ENCODE measurements around the gene METTL4.

GRCh38 chr18:136311-136934 lies 21.9 kb upstream of the USP14 start:
- PRO-cap = no peak

DNA sequence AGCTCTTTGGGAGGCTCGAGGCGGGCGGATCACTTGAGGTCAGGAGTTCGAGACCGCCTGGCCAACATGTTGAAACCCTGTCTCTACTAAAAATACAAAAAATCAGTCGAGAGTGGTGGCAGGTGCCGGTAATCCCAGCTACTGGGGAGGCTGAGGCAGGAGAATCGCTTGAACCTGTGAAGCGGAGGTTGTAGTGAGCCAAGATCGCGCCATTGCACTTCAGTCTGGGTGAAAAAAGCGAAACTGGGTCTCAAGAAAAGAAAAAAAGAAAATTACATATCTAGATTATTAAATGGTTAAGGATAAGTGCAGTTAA lies 1.7 kb downstream of the USP14 start:
- PRO-cap = no peak

DNA sequence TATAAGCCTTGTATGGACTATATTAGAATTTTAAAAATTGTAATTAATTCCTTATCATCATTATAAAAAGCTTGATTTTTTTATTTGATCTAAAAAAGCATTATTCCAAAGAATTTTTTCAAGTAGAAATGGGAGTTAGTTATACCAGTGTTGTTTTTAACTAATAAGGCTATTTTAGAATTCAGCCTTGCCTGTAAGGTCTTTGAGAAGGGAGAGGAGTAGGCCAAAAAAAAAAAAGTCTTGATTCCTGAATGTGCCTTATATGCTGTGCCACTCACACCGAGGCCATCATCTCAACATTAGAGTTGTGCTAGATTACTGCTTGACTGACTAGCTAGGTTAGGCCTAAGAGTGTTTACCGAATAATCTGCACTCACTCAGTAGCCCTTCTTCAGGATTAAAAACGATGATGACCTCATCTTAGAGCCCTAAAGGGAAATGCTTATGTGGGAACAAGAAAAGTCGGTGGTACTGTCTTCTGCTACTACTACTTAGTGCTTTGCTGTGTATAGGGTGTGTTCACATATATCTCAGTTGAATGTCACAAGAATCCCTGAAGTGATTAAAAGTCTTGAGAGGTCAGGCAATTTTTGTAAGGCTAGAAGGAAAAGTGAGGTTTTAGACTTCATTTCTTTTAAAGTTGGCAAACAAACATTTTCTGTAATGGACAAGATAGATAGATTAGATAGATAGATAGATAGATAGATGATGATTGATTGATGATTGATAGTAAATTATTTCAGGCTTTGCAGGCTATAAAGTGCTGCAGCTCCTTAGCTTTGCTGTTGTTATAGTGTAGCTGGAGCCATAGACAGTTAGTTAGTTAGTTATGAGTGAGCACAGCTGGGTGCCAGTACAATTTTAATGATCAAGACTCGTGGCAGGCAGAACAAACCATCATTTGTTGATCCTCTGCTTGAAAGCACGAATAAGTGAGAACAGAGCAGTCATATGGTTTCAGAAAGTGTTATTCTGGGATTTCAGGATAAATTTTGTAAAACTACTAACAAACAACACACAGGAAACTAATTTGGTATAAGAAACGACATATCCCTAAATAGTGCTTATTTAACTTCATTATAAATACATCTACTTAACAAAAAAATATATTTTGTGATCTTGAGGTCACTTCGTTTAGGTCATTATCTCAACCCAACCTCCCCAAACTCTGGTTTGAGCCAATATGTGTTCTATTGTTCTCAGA lies 54.2 kb downstream of the THOC1 start:
- PRO-cap = no peak

- PRO-cap = no peak
Measured at GRCh38 chr18:346268-347251, 78.7 kb upstream of the THOC1 start.

DNA sequence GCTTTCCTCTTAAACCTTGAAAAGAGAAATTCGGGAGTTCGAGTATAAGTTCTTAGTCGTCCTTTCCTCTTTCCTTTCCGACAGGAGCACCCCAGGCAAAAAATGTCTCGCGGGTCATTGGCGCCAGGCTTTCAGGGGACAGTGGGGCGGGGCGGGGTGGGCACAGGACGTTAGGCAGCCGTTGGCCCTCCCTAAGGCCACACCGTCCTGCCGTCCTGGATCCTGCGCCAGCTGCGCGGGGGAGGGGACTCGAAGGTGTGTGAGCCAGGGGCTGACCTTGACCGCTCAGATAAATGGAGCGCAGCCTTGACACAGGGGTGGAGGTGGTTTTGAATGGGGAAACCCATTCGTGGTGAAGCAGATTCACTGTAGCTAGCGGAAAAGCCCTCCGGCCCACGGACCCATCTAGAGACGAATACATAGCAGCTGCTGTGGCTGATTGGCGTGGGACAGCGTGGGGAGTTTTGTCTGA lies 1.1 kb downstream of the TYMS start:
- PRO-cap = no peak

GRCh38 chr18:727305-728245 lies 15.1 kb upstream of the ENOSF1 start:
- PRO-cap = no peak

DNA sequence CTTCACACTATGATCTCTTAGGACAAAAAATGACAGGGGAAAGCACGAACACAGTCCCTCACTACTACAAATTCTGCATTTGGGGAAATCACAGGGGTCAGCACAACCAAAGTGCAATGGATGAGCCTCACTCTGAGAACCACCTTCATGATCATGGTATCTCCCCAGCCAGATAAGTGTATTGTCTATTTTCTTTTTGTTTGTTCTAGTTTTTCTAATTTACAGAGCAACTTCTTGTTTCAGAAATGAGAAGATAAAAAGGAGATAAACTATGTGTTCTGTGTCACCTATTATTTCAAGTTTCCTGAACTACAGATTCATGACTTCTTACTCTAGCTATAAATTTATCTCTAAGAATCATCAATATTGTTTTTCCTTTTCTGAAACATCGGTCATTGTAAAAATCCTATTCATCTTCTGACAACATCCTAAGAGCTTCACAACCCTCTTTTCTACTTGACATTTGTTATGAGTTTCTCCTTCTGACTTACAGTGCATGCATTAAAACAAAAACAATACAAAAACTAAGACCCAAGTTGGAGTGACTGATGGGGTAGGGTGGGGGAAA lies 14.0 kb downstream of the YES1 start:
- PRO-cap = no peak

- PRO-cap = no peak
Measured at GRCh38 chr18:810139-811179, 1.6 kb downstream of the YES1 start.

DNA sequence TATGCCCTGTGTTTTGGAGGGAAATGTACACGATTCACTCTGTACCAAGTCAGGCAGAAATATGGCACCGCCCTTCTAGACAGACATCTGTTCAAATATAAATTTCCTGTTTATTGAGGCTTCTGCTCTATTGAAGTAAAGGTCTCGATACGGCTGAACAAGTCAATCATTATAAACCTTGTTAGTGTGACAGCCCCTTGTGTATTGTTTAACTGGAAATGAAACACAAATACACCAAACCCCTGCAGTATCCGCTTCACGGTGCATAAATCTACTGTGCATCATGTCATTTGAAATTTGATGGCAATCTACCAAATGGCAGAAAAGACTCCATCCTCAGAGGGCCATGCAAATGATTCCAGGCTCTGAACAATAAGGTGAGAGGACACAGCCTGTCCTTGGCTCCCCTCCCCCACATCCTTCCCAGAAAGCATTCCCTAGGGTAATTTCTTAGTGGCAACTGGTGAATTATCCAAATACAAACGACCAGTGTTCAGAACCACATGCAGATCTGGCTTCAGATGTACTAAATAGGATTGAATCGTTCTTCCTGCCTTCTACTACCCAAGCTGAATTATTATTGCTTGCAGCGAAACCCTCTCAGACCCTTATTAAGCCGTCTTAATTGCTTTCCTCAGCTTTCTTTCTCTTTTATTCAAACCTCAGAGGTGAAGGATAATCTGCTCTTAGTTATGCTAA lies 80.6 kb downstream of the ADCYAP1 start:
- PRO-cap = no peak

DNA sequence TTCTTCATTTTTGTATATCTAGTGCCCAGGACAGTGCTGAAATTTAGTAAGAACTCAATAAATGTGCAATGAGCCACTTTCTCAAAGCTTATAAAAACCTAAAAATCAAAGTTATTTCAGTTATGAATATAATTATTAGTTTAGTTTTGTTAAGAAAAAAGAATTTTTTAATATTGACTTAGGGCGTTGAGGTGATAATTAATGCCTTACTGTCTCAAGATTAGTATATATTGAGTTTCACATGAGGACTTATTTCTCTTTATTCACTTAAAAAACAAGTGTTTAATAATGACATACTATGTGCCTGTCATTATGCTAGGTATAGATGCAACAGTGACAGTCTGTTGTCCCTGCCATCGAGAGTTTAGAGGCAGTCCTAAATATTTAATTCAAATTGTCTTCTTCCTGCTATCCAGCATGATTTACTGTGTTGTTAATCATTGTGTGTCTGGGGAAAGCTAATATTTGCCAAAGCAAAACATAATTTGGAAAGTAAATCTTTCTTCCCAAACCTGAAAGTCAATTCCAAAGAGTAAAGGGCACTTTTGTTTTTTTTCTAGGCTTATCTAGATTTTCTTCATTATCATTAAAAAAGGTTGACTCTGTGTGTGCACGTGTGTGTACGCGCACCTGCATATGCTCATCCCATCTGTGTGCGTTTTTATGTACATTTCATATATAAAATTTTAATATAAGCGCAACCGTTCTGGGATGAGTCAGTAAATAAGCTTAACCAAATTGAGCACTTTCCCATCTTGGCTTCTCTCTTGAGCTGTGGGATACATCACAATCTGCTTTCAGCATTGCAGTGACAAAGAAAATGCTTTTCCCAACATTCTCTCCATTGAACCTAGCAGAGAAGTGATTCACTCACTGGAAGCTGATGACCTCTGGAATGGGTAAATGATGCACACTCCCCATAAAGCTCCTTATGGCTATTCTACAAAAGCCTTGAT lies 488.2 kb downstream of the ADCYAP1 start:
- PRO-cap = no peak

GRCh38 chr18:1522148-1522387 lies 617.4 kb downstream of the ADCYAP1 start:
- PRO-cap = no peak

GRCh38 chr18:2570653-2571774 lies at the start of gene METTL4:
Gene METTL4, minus strand, starts transcription at chr18:2571505.
- PRO-cap = bidirectional peak, plus-strand start at chr18:2570857, minus-strand start at chr18:2570757; bidirectional peak, plus-strand start at chr18:2571050, minus-strand start at chr18:2570993; bidirectional peak, plus-strand start at chr18:2571563, minus-strand start at chr18:2571503

GRCh38 chr18:2637395-2637806 lies 18.1 kb upstream of the SMCHD1 start:
- PRO-cap = no peak

DNA sequence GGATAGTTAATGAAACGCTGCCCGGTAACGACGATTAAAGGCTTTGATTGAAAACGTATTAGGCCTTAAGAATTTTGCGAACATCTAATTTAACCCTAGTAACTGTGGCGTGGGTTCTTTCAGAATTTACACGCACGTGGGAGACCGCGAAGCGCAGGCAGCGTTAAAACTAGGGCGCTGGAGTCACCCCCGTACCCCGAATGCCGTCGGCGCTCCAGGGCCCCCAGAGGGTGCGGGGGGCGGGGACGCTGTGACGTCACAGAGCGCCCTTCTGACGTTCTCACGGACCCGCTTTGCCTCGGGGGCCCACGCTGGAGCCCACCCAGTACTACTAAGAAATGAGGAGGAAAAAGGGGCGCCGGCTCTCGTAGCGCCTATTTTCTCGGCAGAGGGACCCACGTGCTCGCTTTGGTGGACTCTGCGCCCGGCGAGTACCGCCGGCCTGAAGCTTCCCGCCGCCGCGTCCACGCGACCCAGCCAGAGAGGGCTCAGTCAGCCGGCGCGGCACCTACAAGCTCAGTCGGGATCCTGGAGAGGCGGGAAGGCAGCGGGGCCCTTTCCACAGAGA lies 537 bp upstream of the SMCHD1 start:
- PRO-cap = bidirectional peak, plus-strand start at position 274 of the sequence, minus-strand start at position 202 of the sequence; bidirectional peak, plus-strand start at position 519 of the sequence, minus-strand start at position 444 of the sequence

GRCh38 chr18:2911362-2912009 lies 64.7 kb downstream of the EMILIN2 start:
- PRO-cap = no peak

GRCh38 chr18:2919402-2919977 lies 72.7 kb downstream of the EMILIN2 start:
- PRO-cap = no peak

DNA sequence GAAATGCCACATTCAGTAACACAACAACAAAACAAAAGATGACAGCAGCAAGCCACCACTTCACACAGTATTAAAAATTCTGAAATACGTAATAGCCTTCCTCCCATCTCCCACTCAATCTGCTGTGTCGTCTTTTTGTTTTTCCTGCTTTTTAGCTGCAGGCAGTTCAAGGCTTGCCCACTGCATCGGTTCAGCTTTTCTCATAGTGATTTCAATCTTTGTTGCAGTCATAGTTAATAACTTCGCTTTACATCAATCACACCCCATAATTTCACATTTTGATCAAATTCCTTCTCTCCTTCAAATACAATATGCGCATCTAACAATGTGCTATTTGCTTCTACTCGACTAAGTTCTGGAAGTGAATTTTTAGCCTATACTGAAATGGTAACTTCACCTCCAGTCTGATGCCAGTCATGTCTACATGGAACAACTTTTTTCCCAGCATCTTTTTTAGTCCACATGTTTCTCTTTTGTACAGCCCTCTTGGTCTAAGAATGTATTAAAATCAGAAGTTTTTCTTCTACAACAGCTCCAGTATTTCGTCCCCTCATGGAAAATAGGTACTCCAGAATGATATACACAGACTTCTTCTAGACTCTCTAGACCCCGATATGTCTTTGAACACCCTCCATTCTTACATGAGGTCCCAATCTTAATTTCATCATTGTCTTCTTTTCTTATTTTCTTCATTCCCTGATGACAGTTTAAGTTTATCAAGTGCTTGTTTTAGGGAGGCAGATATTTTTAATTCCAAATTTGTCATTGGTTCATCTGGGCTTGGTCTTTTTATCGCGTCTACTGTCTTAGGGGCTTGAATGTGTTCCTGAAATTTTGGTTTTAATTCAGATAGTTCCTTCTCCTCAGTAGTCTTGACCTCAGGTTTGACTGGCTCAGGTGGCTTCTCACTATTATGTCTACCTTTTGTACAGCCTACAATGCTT lies 67.2 kb downstream of the LPIN2 start:
- PRO-cap = no peak

GRCh38 chr18:2981082-2981946 lies 31.6 kb downstream of the LPIN2 start:
- PRO-cap = bidirectional peak, plus-strand start at chr18:2981453, minus-strand start at chr18:2981266

DNA sequence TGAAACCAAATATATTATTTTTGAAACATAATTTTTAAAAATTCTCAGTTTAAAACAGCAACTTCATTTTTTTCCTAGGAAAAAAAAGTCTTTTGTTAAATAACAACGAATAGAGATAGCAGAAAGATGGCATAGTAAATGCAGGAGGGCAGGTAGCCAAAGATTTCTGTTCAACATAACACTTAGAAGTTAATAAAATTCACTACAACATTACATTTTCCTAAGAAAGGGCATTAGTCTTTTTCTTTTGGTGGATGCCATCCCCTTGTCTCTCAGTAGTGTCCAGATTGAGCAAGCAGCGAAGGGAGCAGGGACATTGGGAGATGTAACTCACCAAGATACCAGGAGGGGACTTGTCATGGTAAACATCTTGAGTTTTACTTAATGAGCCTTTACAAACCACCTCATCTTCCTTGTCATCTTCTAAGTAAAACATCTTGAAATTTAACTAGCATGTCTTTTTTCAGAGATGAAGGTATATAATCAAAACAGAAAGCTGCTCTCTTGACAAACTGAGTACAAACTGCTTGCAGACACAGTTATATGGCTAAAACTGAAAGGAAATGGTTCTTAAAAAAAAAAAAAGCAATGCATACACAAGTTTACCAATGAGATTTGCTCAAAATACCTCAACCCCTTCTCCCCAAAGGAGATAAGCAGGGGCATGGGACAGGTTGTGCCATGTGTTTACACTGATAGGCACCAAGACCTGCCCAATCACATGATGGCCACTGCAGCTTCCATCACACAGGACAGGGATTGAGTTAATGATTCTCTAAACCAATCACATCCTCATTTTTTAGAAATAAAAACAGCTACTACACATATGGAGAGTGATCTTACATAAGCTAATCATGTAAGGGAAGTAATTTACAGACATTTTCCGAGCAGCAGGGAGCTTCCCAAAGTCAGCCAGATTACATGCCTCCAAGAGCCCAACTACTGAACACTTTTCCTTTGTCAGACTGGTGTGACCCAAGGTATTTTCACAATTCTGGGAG lies 30.3 kb downstream of the LPIN2 start:
- PRO-cap = no peak

DNA sequence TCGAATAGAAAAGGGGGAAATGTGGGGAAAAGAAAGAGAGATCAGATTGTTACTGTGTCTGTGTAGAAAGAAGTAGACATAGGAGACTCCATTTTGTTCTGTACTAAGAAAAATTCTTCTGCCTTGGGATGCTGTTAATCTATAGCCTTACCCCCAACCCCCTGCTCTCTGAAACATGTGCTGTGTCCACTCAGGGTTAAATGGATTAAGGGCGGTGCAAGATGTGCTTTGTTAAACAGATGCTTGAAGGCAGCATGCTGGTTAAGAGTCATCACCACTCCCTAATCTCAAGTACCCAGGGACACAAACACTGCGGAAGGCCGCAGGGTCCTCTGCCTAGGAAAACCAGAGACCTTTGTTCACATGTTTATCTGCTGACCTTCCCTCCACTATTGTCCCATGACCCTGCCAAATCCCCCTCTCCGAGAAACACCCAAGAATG lies 37.0 kb upstream of the LPIN2 start:
- PRO-cap = no peak